HT-29 (cell line): ENCODE measurements around a stretch of chr5.

- RAMPAGE, long total RNA, result no peak
Observed at GRCh38 chr5:93570563-93571707, 12.1 kb upstream of the NR2F1 start.

DNA sequence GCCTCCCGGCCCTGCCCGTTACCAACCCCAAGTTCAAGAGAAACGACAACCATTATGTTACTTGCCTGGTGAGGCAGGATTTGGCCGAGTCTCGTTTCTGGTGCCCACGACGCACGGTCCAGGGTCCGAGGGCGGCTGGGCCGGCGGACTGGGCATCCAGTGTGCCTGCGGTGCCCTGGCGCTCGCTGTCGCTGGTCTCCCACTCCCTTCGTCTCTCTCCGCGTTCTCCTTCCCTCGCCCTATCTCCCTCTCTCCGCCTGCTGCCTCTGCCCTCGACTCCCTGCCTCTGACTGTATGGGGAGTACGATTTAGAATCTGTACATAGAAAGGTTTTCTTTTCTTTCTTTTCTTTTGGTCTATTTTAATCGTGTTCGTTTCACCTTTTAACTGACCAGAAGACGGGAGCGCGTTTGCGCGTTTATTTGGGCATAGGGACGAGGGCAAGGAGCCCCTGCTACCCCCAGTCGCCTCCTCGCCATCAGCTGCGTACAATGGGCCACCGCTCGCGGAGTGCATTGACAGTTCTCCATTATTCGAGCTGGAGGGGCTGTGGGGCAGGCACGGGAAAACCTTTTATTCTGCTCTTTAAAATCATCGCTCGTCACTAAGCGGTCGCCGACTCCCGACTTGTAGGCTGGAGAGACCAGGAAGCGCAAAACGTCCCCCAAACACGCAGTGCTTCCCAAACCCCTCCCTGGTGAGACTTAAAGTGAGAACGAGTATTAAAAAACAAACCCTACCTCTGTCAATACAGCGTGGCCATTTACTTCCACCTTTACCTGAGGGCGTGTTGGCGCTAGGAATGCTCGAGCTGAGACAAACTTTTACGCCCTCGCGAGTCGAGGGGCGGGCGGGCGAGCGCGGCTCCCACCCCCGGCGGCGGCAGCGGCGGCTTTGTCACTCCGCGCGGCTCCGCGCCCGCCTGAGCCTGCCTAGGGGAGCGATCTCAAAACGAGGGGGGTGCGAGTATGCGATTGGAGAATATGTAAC, 2.3 kb upstream of the NR2F1 start:
- RAMPAGE, long total RNA, result no peak

DNA sequence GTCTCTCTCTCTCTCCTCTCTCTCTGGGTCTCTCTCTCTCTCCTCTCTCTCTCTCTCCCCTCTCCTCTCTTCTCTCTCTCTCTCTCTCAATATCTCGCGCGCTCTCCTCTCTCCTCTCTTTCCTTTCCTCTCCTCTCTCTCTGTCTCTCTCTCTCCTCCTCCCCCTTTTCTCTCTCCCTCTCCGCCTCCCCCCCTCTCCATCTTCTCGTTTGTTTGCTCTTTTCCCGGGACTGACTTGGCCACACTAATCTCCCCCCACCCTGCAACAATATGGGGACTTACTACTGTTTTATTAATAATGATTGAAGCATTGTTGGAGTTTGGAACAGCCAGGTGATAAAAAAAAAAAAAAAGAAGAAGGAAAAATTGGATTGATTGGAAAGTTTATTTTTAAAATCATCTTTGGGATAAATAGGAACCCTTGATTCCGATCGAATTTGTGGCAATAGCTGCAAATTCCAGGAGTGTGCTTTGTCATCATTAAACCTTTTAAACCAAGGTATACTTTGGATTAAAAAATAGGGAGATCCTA, 1.0 kb upstream of the NR2F1 start:
- RAMPAGE, long total RNA, result no peak

- RAMPAGE, long total RNA, result no peak
Observed at GRCh38 chr5:93620275-93620846, 37.3 kb downstream of the NR2F1 start.

DNA sequence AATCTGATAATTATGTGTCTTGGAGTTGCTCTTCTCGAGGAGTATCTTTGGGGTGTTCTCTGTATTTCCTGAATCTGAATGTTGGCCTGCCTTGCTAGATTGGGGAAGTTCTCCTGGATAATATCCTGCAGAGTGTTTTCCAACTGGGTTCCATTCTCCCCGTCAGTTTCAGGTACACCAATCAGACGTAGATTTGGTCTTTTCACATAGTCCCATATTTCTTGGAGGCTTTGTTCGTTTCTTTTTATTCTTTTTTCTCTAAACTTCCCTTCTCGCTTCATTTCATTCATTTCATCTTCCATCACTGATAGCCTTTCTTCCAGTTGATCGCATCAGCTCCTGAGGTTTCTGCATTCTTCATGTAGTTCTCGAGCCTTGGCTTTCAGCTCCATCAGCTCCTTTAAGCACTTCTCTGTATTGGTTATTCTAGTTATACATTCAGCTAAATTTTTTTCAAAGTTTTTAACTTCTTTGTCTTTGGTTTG, 114.9 kb upstream of the POU5F2 start:
- RAMPAGE, long total RNA, result no peak

DNA sequence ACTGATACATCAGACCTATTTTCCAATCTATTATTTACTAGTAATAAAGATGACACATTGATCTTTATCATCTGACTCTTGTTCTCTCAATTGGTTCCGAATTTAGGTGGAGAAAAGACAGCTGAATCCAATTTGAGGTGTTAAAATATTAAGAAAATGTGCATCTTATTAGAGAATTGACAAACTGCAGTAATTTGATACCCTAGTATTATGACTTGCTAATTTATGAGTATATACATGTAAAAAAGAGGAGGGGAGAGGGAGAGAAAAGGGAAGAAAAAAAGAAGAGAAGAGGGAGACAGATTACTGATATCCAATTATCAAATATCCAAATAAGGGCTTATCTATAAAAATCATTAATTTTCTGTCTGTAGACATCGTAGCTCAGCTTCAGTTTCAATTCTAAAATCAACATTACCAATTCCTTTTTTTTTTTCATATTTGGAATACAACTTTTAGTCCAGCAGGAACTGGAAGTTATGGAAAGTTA, 183.8 kb downstream of the FAM172A start:
- RAMPAGE, long total RNA, result no peak

GRCh38 chr5:93942277-93943092, 169.0 kb downstream of the FAM172A start:
- RAMPAGE, long total RNA, result no peak

GRCh38 chr5:94909154-94909616, 290.7 kb downstream of the SLF1 start:
- RAMPAGE, long total RNA, result no peak

DNA sequence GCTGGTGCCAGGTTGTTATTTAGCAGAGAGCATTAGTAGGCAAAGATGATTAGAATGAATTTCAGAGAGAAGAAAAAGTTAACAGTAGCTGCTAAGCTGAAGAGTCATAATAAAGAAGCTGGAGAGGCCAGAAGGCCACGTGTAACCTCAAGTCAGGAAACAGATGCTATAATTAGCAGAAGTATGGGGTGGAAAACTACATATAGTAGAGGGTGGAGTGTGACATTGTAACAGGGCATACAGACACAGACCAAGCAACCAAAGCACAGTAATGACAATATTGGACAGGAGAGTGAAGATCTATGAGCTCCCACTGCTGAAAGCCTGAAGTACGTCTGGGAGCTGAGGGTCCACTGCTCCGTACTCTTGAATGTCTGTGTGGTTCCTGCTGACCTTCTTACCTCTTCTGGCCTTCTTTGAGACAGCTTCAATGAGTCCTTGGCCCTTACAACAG, 257.5 kb downstream of the MCTP1 start:
- RAMPAGE, long total RNA, result no peak

GRCh38 chr5:95694609-95695059, 11.8 kb upstream of the SPATA9 start:
- RAMPAGE, long total RNA, result no peak

DNA sequence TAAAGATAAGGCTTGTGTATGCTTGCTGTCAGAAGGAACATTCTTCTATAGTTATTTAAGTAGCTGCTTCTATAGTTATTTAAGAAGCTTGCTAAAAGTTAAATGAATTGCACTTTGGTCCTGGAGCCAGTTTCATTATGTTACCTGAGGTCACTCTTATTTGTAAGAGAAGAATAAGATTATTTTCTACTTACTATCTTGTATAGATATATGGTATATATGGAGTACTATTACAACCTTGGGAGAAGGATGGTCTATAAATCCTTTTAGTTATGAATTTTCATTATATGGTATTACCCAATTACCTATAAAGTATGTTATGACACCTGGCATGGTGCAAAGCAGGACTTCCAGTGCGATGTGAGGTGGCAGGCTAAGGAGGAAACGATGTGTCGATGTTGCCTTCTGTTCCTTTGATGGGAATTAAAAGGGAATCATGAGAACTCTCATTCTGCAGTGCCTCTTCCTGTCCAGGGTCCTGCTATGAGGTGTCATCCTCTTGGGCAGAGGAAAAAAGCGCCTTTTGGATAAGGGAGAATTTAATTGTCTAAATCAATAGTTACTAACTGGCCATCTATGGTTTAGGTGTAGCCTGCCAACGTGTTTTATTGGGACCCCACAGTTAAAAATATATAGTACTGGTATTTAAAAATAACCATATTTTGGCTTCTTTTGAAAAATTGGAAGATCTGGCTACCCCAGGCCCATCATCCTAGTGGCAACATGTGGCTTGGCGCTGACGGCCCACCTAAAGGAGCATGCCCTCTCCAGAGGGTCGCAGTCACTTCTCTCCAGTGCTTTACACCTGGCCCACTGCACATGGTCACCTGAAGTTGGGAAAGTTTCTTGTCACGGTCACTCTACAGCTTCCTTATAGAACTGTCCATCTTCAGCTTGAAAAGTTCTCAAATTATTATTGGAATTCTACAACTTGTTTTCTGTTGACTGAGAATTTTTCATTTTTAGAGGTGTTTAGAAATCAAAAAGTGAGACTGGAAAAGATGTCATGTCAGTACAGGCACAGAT, 32.0 kb downstream of the GLRX start:
- RAMPAGE, long total RNA, result no peak

- RAMPAGE, long total RNA, result no peak
Observed at GRCh38 chr5:95895259-95895914, 66.3 kb downstream of the ELL2 start.

GRCh38 chr5:95898053-95899077, 63.3 kb downstream of the ELL2 start:
- RAMPAGE, long total RNA, result no peak

DNA sequence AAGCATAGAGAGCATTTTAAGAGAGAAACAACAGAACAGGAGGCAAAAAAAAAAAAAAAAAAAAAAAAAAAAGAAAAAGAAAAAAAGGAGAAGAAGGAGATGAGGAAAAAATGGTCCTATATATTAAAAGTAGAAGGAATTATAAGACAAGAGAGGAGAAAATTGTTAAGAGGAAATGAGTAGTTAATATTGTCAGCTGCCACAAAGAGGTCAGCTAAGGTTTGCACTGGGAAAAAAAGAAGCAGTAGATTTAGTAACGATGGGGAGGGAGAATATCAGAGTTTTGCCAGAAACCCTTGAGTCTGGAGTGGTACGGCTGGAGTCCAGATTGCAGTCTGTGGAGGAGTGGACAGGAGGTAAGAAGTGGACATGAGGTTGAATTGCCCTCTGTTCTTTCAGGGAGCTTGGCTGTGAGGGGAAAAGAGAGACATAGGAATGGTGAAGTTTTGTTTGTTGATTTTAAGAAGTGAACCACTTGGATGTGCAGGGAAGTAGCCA, 88.2 kb upstream of the ELL2 start:
- RAMPAGE, long total RNA, result no peak

GRCh38 chr5:96197002-96197449, 235.4 kb upstream of the ELL2 start:
- RAMPAGE, long total RNA, result no peak

GRCh38 chr5:96431528-96431983, 1.5 kb downstream of the PCSK1 start:
- RAMPAGE, long total RNA, result no peak

GRCh38 chr5:96660864-96661785, 1.1 kb upstream of the CAST start:
- RAMPAGE, long total RNA, result no peak

- RAMPAGE, long total RNA, result no peak
Observed at GRCh38 chr5:96741230-96741716, 66.5 kb downstream of the ERAP1 start.

- RAMPAGE, long total RNA, result no peak
Observed at GRCh38 chr5:96810023-96810274, 2.2 kb upstream of the ERAP1 start.

- RAMPAGE, long total RNA, result no peak
Observed at GRCh38 chr5:96936182-96937363, 693 bp downstream of the LNPEP start.